ENCODE measurements around a stretch of chr19.

DNA sequence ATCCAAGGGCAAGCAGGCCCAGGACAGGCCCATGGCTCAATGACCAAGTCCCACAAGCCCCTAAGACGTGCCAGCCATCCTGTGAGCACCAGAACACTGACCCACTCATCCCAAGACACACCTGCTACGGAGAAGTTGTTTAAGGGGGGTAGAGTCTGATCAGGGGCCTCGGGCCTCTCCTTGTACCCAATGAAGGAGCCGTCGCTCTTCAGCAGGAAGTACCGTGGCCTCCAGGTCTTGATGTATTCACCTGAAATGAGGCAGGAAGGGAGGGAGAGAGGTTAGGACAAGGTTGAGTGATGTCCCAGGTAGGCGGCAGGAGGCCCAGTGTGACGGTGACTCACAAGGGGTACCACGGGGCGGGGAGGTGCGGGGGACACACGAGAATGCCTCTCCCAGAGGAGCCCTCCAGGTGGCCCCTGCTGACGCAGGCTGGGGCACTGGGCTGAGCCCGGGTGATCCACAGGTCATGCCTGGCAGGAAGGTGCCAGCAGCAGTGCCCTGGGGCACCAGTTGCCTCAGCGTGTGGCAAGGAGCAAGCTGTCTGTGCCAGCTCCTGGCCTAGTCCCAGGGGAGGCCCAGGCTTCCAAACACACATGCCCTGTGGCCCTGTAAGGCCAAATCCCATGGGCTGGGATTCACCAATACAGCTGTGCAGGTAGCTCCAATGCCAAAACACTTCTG lies 28.2 kb downstream of the AKT2 start:
- PRO-cap, 2 experiments, result no peak in any of the 2 experiments

DNA sequence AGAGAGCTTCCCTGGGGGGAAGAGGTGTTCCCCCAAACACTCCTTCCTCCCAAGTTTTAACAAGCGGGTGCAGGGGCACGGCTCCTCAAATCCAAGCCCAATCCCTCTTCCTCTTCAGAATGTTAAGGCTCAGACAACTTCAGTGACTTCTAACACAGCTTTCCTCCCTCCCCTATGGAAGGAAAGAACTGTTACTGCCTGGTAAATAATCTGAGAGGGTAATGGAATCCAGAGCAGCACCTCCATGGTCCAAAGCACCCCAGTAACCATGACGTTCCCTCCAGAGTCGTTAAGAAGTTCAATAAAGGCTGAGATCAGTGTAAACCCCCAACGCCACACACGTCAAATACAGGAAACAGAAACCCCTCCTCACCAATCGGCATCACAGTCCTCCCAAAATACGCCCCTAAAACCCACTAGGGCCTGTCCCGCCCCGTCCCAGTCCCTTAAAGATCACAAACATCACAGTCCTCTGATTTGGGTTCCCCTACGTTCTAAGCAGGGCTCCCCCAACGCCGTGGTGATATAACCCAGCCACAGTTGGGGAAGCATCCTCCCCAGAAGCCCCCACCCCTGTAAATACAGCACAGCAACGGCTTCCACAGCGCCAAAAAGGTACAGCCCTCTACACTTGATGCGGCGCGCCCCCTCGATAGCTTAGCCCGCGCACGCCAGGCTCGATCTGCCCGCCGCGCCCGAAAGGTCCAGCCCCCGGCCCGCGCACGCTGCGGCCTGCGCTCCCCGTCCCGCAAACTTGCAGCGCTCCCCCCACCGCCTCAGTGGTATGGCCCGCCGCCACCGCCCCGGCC lies 747 bp downstream of the AKT2 start:
- PRO-cap, 2 experiments, result peak in 2 of 2 experiments; most common minus-strand start position 756 of the sequence (in 2)

DNA sequence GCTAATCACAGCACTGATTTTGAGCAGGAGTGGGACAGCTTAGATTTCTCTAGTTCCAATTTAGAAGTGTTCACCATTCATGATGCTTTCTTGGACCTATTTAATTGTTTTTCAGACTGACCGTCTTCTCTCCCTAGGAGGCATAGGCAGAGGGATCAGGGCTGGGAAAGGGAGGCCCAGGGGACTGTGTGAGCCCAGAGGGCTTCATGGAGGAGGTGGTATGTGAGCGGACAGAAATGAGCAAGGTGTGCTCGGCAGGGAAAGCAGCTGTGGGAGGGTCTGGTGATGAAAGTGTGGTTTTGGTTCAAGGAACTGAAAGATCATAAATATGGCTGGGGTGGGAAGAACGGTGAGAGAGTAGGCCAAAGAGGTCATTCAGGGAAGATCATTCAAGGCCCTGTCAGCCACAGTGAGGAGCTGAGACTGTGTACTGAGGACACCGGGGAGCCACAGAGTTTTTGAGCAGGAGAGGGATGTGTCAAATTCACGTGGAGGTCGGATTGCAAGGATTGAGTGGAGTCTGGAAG lies 7.4 kb downstream of the PLD3 start:
- PRO-cap, 2 experiments, result no peak in any of the 2 experiments

DNA sequence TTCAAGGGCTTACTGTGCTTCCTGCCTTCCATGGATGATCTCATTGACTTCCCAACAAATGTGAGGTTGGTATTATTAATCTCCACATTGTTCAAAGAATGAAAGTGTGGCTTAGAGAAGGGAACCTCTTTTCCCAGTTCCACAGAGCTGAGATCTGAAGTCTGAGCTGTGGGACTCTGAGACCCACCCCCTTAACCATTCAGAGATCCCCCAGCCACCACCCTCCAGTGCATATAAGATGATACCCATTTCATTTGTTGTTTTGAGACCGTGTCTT lies 9.3 kb downstream of the PLD3 start:
- PRO-cap, 2 experiments, result no peak in any of the 2 experiments

- PRO-cap, 2 experiments, result no peak in any of the 2 experiments
These were observed 15.6 kb downstream of the HIPK4 start for GRCh38 chr19:40374224-40374850.

GRCh38 chr19:40410286-40410485 lies 3.0 kb downstream of the PRX start:
- PRO-cap, 2 experiments, result no peak in any of the 2 experiments

- PRO-cap, 2 experiments, result peak in 2 of 2 experiments; most common plus-strand start chr19:40424631 (in 2)
These were observed 1.2 kb downstream of the SERTAD1 start for GRCh38 chr19:40424548-40424963.

- PRO-cap, 2 experiments, result no peak in any of the 2 experiments
These were observed 45.9 kb downstream of the SPTBN4 start for GRCh38 chr19:40512650-40513130.

DNA sequence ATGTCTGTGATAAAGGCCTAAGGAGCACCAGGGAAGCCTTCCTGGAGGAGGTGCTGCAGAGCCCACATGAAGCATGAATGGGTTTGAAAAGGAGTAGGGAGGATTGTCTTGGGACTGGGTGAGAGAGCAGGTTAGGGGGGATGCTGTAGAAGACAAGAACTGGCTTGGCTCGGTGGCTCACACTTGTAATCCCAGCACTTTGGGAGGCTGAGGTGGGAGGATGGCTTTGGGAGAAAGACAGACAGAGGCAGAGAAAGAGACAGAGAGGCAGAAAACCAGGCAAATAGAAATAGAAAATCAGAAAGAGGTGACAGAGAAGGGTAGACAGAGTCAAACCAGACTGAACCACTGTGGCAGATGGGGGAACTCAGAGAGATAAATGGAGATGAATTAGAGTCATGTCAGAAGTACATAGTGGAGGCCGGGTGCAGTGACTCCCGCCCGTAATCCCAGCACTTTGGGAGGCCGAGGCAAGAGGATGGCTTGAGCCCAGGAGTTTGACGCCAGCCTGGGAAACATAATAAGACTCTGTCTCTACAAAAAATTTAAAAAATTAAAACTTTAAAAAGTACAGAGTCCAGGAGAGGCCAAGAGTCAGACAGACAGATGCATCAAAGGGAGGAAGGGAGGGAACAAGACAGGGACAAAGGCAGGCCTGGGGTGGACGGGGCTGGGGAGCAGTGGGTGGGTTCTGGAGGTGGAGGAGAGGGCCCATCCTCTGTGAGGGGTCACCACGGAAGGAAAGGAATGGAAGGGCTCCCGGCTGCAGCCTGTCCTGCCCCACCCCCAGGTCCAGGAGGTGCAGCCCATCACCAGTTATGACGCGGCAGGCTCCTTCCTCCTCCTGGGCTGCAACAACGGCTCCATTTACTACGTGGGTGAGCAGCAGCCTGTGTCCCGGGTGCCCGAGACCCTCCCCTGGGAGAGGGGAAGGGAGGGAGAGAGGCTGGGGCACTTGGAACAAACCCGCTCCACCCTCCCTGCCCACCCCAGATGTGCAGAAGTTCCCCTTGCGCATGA lies 6.2 kb downstream of the SHKBP1 start:
- PRO-cap, 2 experiments, result no peak in any of the 2 experiments

DNA sequence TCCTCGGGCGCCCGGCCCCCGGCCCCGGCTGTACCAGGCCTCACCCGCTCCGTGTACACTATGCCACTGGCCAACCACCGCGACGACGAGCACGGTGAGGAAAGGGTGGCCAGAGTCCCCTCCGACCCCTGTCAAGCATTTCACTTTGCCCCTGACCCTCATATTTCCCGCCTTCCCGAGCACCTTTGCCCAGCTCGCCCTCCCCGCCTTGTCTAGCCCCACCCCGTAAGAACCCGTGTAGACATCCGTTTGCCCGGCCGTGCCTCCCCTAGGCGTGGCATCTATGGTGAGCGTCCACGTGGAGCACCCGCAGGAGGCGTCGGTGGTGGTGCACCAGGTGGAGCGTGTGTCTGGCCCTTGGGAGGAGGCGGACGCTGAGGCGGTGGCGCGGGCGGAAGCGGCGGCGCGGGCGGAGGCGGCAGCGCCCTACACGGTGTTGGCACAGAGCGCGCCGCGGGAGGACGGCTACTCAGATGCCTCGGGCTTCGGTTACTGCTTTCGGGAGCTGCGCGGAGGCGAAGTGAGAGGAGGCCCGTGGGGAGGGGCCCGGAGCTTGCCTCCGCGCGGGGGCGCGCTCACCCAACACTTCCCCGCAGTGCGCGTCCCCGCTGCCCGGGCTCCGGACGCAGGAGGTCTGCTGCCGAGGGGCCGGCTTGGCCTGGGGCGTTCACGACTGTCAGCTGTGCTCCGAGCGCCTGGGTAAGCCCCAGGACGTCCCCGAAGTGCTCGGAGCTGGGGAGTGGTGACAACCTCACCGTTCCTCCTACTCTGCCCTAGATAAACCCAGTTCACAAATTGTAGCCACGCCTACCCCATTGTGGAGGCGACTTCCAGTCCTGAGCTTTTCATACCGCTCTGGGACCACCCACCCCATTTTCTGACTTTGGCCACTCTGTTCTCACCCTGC lies 4.2 kb downstream of the LTBP4 start:
- PRO-cap, 2 experiments, result peak in 2 of 2 experiments; most common plus-strand start position 595 of the sequence (in 2); most common minus-strand start position 494 of the sequence (in 2)

GRCh38 chr19:40634436-40634908 lies 33.3 kb downstream of the LTBP4 start:
- PRO-cap, 2 experiments, result no peak in any of the 2 experiments

DNA sequence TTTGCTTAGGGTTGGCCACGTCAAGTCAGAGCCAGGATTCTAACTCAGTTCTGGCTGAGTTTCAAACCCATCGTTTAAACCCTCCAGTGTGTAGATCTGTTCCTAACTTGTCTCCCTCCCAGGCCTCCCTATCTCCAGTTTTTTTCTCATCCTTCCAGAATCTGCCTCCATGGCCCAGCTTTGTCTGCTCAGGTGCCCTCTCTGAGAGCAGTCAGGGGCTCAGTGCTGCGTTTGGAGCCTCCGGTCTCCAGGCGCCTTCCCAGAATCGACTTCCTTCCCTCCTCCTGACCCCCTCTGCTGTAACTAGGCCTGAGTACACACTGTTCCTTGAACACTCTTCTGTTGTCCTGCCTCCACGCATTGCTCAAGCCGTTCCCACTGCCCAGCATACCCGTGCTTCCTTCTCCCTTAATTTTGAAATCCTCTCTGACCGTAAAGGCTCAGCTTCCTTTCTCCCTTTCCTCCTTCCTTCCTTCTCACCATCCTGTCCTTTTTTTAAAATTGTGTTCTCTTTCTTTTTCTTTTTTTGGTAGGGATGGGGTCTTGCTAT lies 3.6 kb downstream of the ITPKC start:
- PRO-cap, 2 experiments, result peak in 2 of 2 experiments; most common plus-strand start position 331 of the sequence (in 2); most common minus-strand start position 272 of the sequence (in 1)

DNA sequence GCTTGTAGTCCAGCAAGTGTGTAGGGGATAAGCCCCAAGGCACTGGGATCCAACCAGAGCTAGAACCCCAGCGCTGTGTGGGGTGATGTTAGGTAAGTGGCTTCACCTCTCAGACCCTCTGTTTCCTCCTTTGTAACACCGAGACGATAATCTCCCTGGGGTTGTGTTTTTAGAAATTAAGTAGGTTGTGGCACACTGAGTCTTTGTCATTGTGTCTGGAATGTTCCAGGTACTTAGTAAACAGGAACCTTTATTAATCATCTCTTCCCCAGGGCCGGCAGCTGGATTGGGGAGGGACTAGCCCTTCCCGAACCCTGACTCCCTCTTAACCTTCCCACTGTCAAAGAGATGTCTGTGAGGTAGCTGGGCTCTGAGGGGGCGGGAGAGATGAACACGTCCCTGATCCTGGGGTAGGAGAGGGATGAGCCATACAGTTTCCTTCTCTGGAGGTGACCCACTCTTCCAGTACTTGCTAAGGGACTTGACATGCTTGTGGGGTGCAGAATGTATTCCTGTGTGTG lies 5.3 kb downstream of the ITPKC start:
- PRO-cap, 2 experiments, result peak in 1 of 2 experiments; most common plus-strand start position 337 of the sequence (in 1); most common minus-strand start position 153 of the sequence (in 1)

DNA sequence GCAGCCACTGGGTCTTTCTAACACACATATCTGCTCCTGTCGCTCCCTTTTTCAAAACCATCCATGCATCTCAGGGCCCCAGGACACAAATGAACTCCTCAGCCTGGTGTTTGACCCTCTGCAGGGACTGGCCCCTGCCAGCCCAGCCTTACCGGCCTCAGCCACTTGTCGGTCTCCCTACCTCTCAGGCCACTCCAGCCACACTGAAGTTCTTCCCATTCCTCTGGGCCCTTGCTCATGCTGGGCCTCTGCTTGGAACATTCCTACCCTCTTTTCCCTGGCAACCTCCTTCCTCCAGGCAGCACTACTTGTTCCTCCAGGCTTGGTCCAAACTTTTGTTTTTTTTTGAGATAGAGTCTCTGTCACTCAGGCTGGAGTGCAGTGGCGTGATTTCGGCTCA lies 7.7 kb upstream of the EGLN2 start:
- PRO-cap, 2 experiments, result no peak in any of the 2 experiments

DNA sequence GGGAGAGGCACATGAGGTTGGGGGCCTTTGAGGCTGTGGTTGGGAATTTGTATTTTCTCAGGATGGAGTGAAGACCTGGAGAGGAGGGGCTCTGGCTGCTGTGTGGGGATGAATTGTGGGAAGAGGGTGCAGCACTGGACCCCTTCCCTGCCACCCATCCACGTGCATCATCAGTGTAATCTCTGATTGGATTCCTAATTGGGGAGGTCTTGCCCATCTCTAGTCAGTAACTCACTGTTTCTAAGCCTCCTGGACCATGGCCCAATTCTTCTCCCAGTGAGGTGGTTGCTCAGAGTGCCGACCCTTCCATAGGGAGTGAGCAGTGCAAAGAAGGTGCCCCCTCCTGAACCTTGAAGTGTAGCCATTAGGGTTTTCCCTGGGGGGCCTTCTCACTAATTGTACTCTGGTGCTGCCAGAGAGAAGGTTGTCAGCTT lies 5.5 kb downstream of the EGLN2 start:
- PRO-cap, 2 experiments, result no peak in any of the 2 experiments

DNA sequence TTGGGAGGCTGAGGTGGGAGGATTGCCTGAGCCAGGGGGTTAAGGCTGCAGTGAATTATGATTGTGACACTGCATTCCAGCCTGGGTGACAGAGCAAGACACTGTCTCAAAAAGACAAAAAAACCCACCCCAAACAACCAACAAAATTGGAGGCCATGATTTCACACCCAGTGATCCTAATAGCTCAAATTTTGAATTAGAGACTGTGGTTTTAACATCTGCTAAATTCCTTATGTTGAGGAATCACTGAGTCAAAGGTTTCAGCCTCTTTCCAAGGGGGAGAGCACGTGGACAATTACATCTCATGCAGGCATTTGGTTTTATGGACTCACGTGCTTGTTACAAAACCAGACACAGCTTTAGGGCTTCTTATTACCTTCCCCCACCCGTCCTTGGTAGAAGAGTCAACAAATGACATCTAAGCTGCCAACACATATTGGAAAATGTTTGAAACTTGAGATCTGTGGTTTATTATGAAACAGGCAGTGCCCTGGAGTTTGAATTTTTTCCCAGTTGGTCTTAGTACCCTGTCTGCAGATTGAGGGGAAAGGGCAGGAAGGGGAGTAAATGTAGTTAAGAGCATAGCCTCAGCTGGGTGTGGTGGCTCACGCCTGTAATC lies 18.5 kb downstream of the CYP2A6 start:
- PRO-cap, 2 experiments, result no peak in any of the 2 experiments

DNA sequence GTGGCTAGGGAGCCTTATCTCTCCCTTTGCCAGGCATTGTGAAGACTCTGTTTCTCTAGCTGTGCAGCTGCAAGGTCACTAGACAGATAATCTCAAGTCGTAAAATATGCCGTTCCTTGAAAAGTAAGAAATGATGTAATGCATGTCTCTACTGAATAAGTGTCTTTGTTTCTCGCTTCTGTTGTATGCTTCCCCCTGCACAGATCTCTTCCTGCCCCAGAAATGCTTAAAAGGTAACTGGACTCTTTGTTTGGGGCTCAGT lies 16.5 kb downstream of the CYP2A6 start:
- PRO-cap, 2 experiments, result no peak in any of the 2 experiments

GRCh38 chr19:40923680-40924577 lies 41.9 kb upstream of the CYP2A7 start:
- PRO-cap, 2 experiments, result no peak in any of the 2 experiments

- PRO-cap, 2 experiments, result no peak in any of the 2 experiments
These were observed 49.3 kb upstream of the CYP2B6 start for GRCh38 chr19:40941673-40942357.

DNA sequence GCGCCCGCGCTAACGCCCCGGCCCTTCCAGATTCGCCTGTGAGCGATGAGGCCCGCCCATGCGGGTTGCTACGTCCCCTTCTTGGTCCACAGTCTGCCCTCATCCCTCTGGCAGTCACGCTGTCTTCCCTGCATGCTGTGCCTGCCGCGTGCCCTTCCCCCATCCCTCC lies 13.7 kb downstream of the CYP2F1 start:
- PRO-cap, 2 experiments, result no peak in any of the 2 experiments